RPMI7951 (cell line): Measurements from ENCODE around the genes MYO3A, PDSS1 and RAB18.

- RAMPAGE, long total RNA: no peak
Observed at GRCh38 chr10:25933613-25934638, at the start of gene MYO3A. MYO3A (plus strand) TSS chr10:25934229.

DNA sequence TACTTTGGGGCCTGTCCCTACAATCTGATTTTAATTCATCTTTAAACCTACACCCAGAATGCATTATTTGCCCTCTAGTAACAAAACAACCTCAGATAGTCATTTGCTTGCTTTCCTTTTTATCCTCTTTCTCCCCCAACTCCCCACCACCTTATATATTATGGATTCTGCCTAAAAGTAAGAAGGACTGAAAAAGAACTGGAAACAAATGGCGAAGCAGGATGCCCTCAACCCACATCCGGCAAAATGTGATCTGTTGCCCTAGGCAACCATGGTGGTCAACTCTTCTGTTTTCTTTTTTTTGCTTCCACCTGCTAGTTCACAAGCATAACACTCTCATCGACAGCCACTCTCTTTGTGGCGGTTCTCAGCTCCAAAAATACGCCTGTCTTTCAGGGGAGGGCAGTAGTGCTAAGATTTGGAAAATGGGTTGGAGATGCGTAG is 10.5 kb downstream of the APBB1IP start:
- RAMPAGE, long total RNA: no peak

GRCh38 chr10:26500598-26501329 is 62.6 kb downstream of the APBB1IP start:
- RAMPAGE, long total RNA: no peak

DNA sequence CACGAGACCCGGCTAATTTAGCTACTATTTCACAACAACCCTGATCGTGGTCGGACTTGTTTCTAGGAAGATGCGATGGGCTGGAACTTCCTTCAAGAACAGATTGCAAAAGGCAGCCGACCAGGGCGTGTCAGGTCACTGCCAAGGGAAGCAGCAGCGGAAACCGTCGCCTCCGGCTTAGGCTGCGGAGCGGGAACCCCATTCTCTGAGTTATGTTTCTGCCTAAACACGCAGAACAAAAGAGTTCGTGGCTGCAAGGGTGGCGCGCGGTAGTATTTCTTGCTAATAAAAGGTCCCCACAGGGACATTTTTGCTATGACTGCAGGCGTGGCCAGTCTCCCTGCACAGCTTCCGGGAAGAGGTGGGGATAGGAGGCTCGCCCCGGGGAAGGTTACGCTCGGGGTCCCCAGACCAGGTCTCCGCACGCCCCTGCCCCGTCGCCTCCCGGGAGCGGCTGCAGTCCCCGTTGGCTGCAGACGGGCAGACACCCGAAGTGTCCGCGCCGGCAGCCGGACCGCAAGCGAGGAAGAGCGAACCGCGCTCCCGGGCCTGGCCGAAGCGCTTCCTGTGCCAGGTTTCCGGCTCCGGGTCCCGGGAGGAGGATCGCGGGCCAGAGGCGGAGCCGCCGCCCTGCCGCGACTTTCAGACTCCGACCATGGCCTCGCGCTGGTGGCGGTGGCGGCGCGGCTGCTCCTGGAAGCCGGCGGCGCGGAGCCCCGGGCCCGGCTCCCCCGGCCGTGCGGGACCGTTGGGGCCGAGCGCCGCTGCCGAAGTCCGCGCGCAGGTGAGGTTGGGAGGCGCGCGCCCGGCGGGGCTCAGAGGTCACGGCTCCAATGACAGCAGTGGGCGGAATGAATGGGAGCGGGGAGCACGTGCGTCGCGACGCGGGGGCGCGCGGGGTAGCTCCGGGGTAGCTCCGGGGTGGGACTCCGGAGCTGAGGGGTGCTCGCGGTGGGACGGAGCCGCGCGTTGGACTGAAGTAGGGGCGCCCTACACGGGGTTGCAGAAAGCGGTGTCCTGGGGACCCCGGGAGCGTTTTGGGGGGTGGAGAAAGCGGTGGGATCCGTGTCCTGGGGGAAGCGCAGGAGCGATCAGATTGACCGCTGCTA is at the start of gene PDSS1:
TSS of gene PDSS1 (plus strand) at position 645 of the 1,109 bp plus-strand sequence.
- RAMPAGE, long total RNA: no peak

- RAMPAGE, long total RNA: no peak
Observed at GRCh38 chr10:26700768-26701207, 3.3 kb downstream of the PDSS1 start.

DNA sequence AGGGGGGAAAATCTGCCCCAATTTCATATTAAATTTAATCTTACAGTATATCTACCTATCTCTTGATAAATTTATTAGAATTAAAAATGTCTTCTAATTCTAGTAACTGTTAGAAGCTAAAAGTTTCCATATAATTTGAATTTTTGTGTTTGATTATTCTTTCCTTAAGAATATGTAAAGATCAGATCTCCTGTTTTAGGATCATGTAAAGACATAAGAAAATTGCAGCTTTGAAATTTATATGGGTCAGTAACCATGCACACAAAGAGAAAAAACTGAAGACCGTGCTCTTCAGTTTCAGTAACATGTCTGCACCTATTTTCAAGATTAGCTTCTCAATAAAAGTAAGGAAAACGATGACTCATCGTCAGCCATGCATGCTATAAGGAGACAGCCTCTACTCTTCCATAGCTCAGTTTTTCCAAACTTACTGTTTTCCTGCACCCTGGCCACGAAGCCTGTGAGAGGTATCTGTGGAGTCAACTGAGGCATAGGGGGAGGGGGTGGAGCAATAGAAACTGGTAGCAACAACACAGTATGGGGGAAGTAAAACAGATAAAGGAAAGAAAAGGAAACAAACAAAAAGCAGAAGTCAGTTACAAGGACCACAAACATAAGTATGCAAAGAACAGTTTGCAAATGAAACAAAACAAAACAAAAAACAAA is 57.9 kb downstream of the PDSS1 start:
- RAMPAGE, long total RNA: no peak

GRCh38 chr10:27023466-27023822 is 76.8 kb downstream of the ANKRD26 start:
- RAMPAGE, long total RNA: no peak

- RAMPAGE, long total RNA: no peak
Observed at GRCh38 chr10:27120328-27120790, 20.1 kb upstream of the ANKRD26 start.

DNA sequence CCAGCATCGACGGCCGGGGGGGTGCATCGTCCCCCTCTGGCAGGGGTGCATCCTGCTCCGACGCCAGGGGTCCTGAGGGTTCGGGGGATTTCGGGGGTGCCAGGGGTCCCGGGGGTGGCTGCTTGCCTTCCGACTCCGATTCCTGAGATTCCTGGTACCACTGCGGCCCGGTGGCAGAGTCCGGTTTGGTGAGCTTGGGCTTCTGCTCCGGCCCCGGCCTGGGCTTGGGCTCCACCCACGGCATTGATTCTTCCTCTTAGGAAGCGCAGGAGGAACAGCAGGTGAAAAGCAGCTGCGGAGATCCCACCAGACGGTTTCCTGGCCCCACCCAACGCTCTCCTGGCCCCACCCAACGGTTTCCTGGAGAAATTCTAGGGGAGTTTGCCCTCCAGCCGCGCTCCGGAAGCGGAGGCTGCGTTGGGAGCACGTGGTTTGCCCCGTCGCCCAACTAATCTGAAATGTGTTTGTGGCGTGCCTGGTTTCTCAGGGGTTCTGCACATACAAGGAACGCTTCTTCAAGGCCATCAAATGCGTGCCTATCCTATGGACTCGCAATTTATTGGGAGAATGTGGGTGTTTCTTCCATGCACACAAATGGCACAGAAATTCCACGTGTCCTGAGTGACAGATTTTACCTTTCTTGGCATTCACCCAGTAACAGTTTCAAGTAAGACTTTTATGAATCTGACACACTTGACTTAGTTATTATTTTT is 89.9 kb upstream of the RAB18 start:
- RAMPAGE, long total RNA: no peak

DNA sequence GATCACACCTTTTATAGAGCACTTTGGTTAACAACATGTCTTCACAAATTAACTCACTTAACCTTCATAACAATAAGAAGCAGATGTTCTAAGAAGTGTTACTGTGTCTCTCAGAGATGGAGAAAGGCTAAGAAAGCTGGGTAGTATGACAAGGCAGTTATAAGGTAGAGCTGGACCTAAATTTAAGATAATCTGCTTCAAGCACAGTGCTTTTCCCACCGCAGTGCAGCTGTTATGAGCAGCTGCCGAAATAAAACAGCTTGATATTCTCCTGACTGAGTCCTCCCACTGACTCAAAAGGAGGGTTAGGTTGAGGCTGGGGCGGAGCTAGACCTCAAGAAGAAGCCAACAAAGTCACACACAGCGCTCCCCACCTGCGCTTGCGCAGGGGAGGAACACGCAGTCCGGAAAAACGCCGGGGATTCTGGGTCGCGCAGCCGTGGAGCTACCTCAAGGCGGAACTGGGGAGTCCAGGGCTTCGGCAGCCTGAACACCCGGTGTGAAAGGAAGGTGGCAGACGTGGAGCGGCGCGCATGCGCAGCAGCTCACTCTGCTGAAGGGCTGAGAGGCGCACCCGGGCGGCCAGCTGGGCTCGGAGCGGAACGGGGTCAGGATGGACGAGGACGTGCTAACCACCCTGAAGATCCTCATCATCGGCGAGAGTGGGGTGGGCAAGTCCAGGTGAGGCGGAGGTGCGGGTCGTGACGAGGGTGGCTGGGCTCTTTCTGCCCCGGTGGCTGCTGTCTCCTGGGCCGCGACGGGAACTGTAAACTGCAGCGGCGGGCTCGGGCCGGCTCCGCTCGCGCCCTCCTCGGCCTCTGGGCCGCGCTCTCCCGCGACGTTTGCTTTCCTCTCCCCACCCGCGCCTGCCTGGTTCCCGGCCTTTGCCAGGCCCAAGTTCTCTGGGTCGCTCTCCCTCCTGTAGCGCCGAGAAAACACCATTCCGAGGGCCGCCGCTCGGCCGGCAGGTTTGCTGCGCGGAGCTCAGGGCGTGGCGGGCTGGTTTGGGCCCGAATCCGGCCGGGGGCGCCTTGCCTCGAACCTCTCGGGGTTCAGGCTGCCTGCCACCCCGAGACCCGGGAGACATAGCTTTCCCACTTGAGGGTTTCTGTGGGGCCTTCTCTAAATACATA is at the start of gene RAB18:
TSS of gene RAB18 (plus strand) at position 548 of the 1,133 bp plus-strand sequence.
- RAMPAGE, long total RNA: no peak

DNA sequence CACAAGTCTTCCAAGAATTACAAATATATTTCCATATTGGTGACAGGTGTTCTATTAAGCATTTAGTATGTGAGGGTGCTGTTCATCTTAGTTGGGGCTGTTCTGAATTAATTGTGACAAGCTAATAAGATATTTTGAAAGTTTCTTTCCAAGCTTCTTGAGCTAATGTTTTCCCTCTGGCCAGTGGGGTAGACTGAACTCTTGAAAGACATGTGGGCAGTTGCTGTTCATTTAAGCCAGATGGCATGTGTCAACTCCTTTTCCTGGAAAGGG is 21.6 kb downstream of the RAB18 start:
- RAMPAGE, long total RNA: no peak

GRCh38 chr10:28301928-28302388 is 906 bp downstream of the MPP7 start:
- RAMPAGE, long total RNA: no peak

GRCh38 chr10:28542042-28542822 is 9.3 kb downstream of the WAC start:
- RAMPAGE, long total RNA: no peak

- RAMPAGE, long total RNA: no peak
Observed at GRCh38 chr10:28561336-28562210, 28.7 kb downstream of the WAC start.

DNA sequence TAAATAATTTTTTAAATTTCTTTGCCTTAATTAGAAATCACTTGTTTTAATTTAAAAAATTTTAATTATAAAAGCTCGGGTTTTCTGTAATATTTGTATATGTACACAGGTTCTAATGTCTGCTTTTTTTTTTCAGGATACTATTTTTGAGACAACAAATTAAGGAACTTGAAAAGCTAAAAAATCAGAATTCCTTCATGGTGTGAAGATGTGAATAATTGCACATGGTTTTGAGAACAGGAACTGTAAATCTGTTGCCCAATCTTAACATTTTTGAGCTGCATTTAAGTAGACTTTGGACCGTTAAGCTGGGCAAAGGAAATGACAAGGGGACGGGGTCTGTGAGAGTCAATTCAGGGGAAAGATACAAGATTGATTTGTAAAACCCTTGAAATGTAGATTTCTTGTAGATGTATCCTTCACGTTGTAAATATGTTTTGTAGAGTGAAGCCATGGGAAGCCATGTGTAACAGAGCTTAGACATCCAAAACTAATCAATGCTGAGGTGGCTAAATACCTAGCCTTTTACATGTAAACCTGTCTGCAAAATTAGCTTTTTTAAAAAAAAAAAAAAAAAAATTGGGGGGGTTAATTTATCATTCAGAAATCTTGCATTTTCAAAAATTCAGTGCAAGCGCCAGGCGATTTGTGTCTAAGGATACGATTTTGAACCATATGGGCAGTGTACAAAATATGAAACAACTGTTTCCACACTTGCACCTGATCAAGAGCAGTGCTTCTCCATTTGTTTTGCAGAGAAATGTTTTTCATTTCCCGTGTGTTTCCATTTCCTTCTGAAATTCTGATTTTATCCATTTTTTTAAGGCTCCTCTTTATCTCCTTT is 57.7 kb upstream of the BAMBI start:
- RAMPAGE, long total RNA: no peak

DNA sequence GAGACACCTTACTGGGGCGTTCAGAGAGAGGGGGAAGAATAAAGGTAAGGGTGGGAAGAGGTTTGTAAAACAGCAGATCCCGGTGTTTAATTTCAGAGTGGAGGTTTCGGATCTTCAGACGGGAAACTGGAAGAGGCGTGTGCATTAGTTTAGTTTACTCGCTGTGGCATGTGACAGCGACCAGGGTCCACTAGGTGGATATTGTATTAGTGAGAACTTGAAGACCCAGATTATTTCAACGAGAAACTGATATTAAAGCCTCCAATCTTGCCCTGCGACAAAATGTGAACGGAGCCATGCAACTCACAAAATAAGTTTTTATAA is 2.7 kb downstream of the BAMBI start:
- RAMPAGE, long total RNA: no peak

DNA sequence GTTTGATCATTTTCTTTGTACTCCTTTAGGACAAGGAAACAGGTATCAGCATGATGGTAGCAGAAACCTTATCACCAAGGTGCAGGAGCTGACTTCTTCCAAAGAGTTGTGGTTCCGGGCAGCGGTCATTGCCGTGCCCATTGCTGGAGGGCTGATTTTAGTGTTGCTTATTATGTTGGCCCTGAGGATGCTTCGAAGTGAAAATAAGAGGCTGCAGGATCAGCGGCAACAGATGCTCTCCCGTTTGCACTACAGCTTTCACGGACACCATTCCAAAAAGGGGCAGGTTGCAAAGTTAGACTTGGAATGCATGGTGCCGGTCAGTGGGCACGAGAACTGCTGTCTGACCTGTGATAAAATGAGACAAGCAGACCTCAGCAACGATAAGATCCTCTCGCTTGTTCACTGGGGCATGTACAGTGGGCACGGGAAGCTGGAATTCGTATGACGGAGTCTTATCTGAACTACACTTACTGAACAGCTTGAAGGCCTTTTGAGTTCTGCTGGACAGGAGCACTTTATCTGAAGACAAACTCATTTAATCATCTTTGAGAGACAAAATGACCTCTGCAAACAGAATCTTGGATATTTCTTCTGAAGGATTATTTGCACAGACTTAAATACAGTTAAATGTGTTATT is 4.8 kb downstream of the BAMBI start:
- RAMPAGE, long total RNA: no peak

- RAMPAGE, long total RNA: no peak
Observed at GRCh38 chr10:28807468-28808090, 130.3 kb downstream of the BAMBI start.

DNA sequence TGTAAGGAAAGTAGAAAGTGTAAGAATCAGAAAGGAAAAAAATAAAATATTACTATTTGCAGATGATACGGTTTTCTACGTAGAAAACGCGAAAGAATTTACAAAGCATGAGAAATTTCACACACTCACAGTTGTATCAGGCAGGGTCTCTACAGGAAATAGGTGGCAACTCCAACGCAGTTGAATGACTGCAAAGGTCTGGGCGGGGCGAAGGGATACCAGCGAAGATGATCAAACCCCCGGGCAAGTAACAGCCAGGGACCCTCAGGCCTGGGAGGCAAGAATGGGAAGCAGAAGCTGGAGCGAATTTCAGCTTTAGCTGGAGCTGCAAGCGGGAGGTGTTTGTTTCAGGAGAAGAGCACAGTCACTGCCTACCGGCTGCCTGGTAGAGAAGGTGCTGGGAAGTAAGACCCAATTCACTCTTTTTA is 149.0 kb downstream of the BAMBI start:
- RAMPAGE, long total RNA: no peak

DNA sequence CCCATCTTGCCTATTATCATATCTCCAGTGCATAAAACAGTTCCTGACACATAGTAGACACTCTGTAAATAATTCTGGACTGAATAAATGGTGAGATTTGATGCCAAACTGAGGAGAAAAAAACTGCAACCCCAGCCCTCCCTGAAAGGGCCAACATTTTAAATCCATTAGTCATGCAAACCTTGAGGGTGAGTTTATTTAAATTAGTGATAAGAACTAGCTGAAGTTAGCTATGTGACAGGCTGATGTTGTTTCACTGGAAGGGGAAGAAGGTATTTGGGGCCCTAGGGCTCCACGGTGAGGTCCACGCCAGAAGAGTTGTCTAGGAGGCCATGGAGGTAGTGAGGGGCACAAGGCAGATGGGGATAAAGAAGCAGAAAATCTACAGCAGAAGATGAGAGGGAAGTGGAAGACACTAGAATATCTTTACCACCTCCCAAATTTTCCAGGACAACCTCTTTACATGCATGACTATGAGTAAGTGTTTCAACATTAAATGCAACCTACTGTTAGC is 183.3 kb upstream of the LYZL1 start:
- RAMPAGE, long total RNA: no peak